Rectum (tissue), 1 donor: ENCODE measurements around a stretch of chr15.

- PRO-cap, result no peak
Observed at GRCh38 chr15:85555211-85555638, 174.8 kb downstream of the AKAP13 start.

DNA sequence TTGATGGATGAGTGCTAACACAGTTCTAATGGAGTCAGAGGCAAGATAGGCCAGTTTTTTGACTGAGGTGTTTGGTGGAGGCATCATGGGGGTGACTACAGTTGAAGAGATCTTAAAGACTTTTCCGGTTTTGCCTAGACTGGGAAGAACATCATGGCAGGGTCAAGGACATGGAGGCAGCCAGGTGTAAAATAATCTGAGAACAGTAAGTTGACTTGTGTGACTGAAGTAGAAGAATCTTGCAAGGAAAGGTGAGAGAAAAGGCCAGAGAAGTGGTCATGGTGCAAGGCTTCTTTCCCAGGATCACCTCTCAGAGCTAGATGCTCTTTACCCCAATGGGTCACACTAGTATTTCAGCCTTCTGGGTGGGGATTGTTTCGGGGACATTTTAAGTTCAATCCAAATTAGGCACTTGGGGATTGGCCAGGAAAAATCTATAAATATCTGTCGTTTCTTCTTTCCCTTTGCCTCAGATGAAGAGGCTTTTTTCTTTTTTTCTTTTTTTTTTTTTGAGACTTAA lies 188.1 kb downstream of the KLHL25 start:
- PRO-cap, result no peak

DNA sequence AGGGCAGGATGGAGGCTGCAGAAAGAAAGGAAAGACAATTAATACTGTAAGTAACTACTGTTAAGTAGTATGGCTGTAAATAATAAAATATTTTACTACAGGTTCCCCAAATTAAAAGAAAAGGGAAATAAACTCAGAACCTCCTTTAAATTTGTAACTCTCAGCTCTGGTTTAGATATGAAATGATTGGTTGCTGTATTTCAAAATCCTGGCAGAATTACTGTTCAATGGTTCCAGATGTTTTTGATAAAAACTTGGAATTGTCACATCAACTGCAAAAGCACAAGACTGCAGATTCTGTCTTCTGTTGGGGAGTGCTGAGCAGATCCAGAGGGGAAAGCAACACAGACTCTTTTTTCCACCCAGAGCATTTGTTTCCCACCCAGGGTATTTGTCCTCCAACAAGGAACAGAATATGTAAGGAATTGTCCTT lies 178.2 kb downstream of the KLHL25 start:
- PRO-cap, result no peak

DNA sequence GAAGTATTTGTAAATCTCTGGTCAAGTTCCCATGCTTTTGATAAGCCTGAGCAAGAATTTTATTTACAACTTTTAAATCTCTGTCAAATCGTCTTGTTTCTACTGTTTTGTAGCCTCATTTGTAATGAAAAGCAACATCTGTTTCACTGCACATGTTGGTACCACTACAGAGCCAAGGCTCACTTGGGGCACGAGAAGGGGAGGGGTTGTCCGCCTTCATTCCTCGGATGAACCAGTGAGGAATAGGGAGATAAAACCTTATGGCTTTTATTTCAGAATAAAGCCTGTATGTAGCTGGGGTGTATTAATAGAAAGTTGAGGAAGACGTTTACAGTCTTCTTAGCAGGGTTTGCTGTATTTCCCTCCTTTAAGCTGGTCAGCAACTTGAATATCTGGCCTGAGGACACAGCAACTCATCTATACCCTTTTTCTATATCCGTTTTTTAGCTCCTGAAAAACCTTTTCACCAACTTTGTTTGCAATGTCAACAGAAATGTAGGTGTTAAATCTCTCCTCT lies 176.8 kb downstream of the KLHL25 start:
- PRO-cap, result no peak

GRCh38 chr15:85646845-85647460 lies 147.8 kb downstream of the KLHL25 start:
- PRO-cap, result no peak

GRCh38 chr15:85726853-85727666 lies 67.7 kb downstream of the KLHL25 start:
- PRO-cap, result no peak

- PRO-cap, result no peak
Observed at GRCh38 chr15:85734843-85735176, 59.9 kb downstream of the KLHL25 start.

DNA sequence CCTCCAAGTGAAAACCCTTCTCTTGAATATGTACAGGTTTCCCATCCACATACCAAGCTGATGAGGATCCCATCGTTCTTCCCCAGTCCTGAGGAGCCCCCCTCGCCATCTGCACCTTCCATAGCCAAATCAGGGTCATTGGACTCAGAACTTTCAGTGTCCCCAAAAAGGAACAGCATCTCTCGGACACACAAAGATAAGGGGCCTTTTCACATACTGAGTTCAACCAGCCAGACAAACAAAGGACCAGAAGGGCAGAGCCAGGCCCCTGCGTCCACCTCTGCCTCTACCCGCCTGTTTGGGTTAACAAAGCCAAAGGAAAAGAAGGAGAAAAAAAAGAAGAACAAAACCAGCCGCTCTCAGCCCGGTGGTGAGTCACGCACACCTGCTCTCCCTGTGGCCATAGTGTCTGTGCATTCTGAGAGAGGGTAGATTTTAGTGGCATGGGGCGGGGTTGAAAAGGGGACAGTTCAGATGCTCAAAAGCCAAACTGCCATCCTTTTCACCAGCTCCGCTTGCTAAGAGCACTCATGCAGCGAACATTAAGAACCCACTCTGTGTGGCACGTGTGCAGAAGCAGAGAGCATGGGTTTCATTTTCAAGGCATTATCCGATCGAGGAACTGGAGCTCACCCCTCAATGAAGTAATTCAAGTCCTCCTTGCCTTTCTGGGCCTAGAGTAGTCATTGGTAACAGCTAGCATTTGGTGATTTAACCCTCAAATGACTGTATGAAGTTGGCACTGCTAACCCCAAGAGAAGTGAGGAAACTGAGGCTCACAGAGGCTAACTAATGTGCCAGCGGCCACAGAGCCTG lies 51.1 kb downstream of the KLHL25 start:
- PRO-cap, result no peak

DNA sequence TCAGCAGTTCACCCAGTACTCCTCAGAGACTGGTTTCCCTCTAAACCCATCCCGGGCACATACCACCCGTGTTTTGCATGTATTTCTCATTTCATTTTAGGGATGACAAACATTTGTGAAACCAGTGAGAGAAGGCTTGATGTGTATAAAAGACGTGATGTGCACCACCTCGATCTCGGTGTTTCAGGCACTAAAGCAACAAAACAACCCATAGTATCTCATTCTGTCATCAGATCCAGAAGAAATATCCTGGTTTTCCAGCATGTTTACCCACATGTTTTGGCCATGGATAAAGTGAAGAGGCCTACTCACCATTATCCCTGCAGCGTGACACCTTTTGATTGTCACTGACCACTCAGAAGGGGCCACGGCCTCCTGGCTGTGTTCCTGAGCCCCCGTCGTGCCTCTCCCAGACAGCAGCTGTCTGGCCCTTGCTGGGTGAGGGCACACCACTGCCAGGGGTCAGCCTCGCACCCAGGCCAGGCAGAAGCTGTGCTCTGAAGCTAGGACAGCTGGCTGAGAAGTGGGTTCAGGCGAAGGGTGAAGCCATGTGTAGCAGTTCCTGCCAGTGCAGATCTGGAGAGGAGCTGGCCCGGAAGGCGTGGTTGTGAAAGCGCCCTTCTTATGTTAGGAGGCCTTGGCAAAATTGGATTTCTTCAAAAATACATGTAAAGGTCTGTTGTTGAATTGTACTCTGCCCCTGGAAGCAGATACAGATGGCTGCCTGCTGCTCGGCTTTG lies 49.3 kb downstream of the KLHL25 start:
- PRO-cap, result no peak

- PRO-cap, result no peak
Observed at GRCh38 chr15:87477472-87478438, 778.8 kb downstream of the NTRK3 start.

DNA sequence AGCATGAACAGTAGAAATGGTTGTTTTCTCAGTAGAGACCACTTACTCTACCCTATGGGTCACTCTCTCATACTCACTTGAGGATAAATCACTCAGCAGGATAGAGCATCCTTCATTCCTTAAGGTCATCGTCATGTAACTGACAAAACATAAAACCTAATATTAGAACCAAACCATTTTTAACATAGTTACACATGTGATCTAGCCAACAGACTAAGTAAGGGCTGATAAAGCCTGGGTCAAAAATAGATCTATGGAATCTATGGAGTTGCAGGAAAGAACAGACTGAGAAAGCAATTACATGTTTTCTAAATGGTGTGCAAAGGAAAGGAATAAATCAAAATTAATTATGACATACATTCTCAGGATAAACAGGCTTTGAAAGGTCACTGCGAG lies 769.0 kb downstream of the NTRK3 start:
- PRO-cap, result no peak

DNA sequence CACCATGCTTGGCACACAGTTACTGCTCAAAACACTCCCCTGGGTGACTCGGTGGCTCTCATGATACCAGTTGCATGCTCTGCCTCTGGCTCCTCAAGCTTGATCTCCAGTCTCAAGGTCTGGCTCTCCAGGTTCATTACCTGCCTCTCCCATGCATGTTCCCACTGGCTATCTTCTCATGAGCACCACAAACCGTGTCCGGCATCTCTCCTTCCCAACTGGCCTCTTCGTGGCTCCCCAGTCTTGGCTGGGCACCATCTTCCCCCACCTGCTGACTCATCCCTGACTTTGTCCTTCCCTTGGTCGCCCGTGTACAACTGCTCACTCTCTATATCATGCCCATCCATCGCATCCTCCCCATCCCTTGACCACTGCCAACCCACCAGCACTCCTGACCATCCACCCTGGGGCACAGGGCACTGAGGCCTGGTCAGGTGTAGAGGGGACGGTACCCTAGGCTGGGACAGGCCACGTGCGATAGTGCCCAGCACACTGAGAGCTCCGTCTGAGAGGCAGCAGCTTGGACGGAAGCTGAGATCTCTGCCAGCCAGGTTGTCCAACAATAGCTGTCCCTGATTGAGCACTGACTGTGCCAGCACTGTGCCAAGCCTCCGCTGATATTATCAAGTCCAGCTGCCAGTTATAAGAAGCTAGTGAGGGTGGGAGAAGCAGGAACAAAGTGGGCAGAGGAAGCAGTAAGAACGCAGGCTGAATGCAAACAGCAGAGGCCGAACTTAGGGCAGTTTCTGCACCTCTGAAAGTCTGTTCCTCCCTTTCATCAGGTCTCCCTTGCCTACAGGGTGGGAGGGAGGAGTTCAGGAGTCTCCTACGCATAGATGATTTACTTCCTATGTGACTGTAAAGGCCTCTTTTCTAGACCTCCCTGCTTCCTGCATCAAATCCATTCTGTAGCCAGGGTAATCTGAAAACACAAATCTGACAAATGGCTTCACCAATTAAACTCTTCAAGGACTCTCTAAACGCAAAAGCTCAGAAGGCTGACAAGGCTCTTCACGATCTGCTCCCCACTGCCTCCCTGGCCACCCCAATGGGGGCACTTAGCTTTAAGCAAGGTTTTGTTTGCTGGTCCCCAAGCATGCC lies 29.6 kb downstream of the MRPS11 start:
- PRO-cap, result no peak

- PRO-cap, result no peak
Observed at GRCh38 chr15:88626256-88626915, 5.2 kb downstream of the AEN start.

DNA sequence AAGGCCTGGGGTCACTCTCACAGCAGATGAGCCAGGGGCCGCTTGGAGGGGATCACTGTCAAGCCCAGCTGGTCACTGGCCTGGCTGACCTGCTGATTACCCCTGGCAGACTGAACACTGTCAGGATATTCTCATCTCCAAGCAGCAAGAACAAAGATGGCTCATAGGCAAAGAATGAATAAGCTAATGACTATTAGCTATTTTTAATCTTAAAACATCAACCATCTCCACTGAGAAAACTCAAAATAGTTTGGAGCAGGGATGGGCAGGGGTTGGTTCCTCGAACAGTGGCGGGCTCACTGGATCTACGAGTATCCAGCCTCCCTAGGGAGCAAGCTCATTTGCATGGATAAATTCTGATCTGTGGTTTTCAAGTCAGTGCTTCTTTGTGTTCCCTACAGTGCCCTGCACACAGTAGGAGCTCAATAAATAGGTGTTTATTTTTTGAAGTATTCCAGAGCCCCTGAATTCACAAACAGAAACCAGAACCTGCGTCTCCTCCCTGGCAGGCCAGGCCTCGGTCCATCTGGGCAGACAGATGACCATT lies 64.3 kb upstream of the ACAN start:
- PRO-cap, result no peak

DNA sequence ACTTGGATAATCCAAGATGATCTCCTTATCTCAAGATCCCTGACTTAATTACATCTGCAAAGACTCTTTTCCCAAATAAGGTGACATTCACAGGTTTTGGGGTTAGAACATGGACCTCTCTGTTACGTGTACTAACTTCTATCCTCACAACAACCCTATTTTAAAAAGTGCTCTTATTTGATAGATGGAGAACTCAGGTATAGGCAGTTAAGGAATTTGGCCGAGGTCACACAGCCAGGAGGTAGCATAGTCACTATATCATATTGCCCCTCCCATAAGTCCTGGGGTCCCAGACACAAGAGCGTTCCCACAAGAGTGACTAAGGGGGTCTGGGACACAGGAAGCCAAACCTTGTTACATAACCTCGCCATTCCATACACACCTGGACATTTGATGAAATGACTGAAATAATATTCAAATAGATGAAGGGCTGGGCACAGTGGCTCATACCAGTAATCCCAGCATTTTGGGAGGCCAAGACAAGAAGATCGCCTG lies 70.1 kb upstream of the MFGE8 start:
- PRO-cap, result no peak

DNA sequence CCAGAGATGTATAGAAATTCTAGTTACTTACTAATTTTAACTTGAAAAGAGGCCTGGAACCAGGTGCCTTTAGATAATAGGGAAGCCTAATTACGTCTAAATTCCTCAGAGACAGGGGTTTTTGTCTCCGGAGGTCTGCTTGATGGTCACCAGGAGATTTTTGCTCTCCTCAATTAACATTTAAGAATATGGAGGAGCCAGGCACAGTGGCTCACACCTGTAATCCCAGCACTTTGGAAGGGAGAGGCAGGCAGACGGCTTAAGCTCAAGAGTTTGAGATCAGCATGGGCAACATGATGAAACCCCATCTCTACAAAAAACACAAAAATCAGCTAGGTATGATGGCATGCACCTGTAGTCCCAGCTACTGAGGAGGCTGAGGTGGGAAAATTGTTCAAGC lies 79.9 kb upstream of the MFGE8 start:
- PRO-cap, result no peak

GRCh38 chr15:89016728-89017287 lies 71.4 kb upstream of the ABHD2 start:
- PRO-cap, result no peak

DNA sequence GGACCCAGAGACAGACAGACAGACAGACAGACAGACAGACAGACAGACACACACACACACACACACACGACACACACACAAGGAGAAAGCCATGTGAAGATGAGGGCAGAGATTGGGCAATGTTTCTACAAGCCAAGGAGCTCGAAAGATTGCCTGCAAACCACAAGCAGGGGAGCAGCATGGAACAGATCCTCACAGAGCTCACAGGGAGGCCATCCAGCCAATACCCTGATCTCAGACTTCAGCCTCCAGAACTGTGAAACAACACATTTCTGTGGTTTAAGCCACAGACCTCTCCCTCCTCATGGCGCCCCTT lies 35.8 kb upstream of the ABHD2 start:
- PRO-cap, result no peak

- PRO-cap, result no peak
Observed at GRCh38 chr15:89131203-89131853, 43.1 kb downstream of the ABHD2 start.

- PRO-cap, result no peak
Observed at GRCh38 chr15:89196677-89197455, 24.5 kb downstream of the RLBP1 start.